Neural progenitor cell (in vitro differentiated cells): ENCODE measurements around the genes TRIOBP and SLC16A8.

GRCh38 chr22:37686807-37687223 lies 672 bp downstream of the NOL12 start:
- RAMPAGE, long total RNA, result no peak

DNA sequence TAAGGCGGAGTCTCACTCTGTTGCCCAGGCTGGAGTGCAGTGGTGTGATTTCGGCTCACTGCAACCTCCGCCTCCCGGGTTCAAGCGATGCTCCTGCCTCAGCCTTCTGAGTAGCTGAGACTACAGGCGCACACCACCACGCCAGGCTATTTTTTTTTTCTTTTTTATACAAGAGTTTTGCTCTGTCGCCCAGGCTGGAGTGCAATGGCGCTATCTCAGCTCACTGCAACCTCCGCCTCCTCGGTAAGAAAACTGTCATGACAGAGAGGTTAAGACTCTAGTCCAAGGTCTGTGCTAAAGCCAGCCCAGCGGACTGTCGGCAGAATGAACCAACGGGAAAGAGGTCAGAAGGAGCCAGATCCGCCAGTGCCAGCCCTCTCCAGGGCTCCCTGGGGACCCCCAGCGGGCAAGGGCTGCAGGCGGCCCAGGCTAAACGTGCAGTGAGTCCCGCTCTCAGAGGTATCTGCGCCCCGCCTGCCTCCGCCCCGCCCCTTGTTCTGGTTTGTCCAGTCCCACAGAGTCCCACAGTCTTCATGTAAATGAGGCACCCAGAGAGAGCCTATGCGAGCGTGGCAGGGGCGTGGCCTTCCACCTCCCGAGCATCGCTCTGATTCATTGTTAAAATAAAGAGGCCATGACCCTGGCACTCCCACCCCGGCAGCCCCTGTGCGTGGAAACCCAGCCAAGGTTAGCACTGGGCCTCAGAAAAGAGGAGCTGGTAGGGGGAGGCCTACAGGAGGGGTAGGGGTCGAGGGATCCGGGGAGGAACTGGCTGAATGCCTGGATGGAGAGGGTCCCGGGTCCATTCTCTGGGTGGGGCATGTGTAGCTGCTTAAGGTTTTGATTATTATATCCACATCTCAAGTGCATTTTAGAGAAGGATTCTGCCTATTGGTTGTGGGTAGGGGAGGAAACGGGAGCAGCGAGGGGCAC lies at the start of gene TRIOBP:
TRIOBP (plus strand) TSS at position 646 of the 933 bp plus-strand sequence.
- RAMPAGE, long total RNA, result no peak

DNA sequence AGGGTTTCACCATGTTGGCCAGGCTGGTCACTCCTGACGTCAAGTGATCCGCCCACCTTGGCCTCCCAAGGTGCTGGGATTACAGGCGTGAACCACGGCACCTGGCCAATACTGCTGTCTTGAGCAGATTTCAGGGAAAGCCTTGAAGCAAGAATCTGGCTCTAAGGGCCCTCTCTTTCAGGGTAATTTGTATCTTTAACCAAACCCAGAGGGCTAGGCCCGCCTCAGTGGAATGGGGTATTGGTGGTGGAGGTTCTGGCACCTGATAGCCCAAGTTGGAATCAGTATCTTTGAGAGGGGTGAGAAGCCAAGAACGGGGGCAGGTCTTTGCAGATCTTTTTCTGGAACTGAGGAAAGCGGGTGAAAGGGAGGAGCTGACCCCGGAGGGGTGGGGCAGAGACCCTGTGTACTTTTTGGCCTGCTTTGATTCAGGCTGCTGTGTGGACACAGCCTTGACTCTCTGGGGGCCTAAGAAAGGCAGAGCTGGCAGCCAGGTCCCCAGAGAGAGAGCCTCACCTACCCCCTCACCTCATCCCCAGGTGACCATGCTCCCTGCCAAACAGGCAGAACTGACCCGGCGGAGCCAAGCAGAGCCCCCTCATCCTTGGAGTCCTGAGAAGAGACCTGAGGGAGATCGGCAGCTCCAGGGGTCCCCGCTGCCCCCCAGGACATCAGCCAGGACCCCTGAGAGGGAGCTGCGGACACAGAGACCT lies 37.2 kb downstream of the TRIOBP start:
- RAMPAGE, long total RNA, result no peak

GRCh38 chr22:37750624-37751139 lies 53.8 kb downstream of the TRIOBP start:
- RAMPAGE, long total RNA, result no peak

DNA sequence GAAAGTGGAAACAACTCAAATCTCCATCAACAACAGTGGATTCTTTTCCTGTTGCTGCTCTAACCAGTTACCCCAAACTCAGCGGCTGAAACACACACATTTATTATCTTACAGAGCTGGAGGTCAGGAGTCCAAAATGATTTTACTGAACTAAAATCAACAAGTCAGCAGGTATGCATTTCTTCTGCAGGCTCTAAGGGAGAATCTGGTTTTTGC lies 9.0 kb upstream of the H1-0 start:
- RAMPAGE, long total RNA, result no peak

- RAMPAGE, long total RNA, result no peak
Measured at GRCh38 chr22:37891241-37892065, 14.6 kb upstream of the MICALL1 start.

GRCh38 chr22:37894962-37895757 lies 10.9 kb upstream of the MICALL1 start:
- RAMPAGE, long total RNA, result no peak

- RAMPAGE, long total RNA, result no peak
Measured at GRCh38 chr22:37907086-37907831, 1.2 kb downstream of the MICALL1 start.

GRCh38 chr22:37913135-37913677 lies 7.1 kb downstream of the MICALL1 start:
- RAMPAGE, long total RNA, result no peak

- RAMPAGE, long total RNA, result no peak
Measured at GRCh38 chr22:37982358-37982783, 2.0 kb downstream of the SOX10 start.

DNA sequence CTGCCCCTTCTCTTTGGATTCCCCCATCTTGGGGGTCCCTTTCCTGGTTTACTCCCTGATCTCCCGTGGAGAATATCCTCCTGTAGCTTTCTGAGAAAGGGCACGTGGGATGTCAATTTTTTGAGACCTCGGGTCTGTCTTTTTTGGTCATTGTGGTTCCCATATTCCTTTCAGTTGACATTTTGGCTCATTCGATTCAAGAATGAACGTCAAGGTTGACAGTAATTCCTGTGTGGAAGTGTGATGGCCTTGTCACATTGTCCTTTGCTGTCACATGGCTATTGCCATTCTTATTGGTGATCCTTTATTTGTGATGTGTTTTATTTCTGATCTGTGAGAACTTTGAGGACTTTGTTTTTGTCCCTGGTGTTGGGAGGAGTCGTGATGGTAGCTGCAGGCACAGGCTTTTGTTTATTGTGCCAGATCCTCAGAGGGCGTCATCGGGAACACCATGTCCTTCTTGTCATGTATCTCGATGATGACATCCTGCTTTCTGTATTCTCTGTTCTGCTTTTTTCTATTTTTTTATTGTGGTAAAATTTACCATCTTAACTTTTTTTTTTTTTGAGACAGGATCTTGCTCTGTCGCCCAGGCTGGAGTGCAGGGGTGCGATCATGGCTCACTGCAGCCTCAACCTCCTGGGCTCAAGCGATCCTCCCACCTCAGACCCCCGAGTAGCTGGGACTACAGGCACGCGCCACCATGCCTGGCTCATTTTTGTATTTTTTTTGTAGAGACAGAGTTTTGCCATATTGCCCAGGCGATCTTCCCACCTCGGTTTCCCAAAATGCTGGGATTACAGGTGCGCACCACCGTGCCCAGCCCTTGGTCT lies 5.6 kb downstream of the PICK1 start:
- RAMPAGE, long total RNA, result no peak

DNA sequence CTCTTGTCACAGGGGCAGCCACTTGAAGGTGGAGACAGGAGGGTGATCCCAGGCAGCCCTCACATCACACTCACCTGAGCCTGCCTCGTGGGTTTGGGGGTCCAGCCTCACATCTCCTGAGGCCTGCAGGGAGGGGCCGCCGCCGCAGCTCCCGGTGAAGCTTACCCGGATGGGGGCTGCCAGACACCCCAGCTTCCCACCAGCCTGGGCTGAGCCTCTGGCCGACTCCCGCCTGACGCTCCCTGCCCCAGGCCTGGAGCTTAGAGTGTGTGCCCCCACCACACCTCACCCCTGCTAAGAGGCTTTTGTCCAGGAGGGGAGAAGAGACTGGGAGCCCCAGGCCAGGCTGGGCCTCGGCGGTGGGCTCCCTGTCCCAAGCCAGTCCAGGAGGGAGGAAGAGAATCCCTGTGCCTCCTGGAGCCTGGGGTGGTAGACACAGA lies at the start of gene SLC16A8:
SLC16A8 (minus strand) TSS at position 271 of the 440 bp plus-strand sequence.
- RAMPAGE, long total RNA, result no peak

DNA sequence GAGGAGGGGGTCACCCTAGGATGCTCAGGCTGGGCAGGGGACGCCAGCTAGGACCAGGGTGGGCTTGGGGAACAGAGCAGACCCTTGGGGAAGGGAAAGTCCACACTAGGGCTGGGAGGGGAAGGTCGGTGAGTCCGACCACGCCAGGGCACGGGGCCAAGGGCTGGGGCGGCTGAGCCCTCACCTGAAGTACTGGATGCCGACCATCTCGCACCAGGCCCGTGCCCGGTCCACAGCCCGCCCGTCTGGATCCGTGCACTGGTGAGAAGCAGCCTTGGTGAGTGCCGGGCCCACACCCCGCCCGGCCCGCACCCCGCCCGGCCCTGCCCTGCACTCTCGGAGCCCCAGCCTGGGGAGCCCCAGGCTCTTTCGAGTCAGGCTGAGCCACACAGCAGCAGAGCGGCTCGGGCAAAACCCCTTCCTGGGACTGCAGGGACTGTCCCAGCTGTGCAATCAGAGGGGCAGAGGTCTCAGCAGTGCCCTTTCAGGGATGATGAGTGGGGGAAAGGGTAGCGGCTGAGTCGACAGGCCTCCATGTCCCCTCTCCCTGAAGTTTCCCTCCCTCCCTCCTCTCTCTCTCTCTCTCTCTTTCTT lies 1.9 kb upstream of the BAIAP2L2 start:
- RAMPAGE, long total RNA, result no peak

GRCh38 chr22:38126272-38127132 lies 16.0 kb upstream of the BAIAP2L2 start:
- RAMPAGE, long total RNA, result no peak

DNA sequence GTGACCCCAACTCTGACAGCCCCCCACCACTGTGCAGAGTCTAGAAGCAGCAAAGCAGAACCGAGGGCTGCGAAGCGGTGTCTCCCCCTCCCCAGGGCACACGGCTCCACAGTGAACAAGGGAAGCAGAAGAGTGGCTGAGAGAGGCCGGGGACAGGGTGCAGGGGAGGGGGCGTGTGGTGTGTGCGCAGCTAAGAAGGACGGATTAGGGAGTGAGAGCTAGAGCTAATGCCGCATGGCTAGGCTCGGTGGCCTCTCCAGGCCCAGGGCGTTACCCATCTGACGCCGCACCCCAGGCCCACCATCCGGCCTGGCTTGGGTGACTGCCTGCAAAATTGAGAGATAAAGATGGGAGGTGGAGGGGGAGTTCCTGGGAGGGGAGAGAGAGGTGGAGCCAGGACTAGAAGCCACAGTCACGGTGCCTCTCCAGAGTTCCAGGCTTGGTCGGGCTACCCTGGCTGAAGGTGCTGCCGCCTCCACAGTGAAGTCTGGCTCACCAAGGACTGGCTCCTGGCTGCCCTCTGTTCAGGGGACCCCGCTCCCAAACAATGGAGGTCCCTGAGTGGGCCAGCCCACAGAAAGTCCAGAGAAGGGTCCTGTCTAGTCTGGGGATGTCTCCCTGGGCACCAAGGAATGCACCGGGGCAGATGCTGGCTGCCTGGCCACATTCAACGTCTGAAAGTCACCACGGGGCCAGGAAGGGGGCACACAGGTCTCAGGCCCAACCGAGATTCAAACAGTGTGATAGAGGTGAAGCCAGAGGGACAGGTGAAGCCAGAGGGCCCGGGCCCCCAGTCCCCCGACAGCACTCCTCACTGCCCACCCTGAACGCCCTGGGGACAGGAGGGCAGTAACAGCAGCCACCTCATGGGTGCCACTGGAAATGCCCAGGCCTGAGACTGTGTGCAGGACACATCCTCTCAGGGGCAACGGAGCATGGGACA lies 16.9 kb upstream of the BAIAP2L2 start:
- RAMPAGE, long total RNA, result no peak

DNA sequence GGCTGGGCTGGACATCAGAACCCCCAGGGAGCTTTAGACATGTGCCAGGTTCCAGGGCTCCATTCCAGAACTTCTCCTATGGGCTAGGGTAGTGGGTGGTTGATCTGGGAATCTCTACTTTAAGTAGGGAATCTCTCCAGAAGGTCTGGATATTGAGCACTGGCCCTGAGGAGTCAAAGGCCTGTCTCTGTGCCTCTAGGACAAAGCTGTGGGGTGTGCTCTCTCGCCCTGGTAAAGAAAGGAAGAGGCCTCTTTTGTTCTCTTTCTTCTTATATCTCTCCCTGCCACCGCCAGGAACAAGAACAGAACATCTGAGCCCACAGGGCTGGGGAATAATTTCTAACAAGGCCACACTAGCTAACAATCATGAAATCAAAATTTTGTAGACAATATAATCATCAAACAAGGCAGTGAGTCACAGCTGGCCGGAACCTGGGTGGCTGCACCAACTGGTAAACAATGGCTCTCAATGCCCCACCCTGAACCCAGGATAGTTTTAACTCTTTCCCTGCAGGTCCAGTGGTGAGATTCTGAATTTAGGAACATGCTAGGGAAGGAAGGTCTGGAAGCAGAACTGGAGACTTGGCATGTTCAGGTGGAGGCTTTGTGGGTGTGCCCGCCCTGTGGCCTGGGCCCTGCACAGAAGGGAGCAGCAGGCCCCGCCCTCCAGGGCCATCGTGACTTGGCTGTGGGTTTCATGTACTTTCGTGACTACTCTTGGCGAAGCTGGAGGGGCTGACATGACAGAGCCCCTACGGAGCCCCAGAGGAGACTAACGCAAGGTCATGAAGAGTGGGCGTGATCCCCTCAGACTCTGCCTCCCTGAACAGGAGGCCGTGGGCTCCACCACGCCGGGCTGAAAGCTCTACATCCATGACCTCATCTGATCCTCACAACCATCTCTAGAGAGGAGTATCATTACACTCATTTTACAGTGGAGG lies 27.0 kb downstream of the MAFF start:
- RAMPAGE, long total RNA, result no peak

DNA sequence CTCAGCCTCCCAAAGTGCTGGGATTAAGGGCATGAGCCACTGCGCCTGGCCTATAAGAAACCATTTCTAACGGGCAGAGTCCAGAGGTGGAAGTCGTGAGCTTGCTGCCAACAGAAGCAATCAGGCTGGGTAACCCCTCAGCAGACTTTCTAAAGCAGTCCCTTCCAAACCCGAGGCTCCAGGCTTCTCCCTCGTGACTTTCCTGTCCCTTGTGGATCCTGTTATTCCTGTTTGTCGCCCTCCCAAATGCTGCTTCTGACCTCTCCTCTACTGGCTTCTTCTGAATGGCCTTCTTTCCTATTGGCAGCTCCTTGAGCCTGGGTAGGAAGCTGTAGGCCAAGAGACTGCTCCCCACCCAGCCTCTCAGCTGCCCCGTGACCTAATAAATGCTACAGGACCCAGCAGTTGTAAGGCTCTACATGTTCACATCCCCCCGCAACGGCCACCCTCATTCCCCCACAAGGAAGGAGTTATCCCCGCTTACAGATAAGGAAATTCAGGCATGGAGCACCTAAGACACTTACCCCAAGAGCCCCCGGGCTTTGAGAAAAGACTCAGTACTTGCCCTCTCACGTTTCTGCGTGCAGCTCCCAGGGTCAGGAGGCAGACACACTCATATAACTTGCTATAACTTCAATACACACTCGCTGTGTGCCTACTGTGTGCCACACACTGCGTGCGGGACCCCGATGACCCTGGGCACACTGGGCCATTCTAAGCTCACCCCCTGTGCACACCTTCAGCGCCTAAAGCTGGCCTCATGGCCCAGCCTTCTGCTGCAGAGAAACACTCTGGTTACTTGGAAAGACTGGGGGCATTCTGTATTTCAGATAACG lies 35.2 kb downstream of the MAFF start:
- RAMPAGE, long total RNA, result no peak

GRCh38 chr22:38286567-38286777 lies 13.7 kb upstream of the TMEM184B start:
- RAMPAGE, long total RNA, result no peak

GRCh38 chr22:38315655-38316086 lies 1.6 kb downstream of the CSNK1E start:
- RAMPAGE, long total RNA, result no peak

- RAMPAGE, long total RNA, result no peak
Measured at GRCh38 chr22:38443088-38443759, 11.8 kb downstream of the KCNJ4 start.